Suprapubic skin (tissue), 4 donors: Measurements from ENCODE around the genes FYB1 and FBXO4.

DNA sequence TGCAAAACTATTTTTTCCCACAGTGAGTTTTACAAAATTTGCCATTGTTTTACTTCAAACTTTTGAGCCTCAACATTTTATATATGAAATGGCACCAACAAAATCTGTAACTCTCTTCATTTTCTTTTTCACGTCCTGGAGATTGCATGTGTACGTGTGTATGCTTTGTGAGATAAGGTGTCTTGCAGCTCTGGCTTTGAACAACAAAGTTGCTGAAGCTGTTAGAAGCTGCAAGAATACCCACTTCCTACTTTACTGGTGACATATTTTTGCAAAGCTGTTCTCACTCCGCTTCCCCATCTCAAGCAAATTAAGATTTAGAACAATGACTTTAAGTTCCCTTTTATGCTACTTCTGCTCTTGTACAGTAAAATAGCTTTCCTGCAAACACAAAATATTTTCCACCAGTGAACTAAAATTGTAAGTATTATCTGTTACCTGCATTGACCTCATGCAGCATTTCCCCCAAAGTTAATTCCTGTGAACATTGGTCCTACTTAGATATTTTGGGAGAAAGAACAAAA lies 41.7 kb downstream of the FYB1 start:
- PRO-cap: no peak
- RAMPAGE, long total RNA, 4 experiments: no peak in any of the 4 experiments

DNA sequence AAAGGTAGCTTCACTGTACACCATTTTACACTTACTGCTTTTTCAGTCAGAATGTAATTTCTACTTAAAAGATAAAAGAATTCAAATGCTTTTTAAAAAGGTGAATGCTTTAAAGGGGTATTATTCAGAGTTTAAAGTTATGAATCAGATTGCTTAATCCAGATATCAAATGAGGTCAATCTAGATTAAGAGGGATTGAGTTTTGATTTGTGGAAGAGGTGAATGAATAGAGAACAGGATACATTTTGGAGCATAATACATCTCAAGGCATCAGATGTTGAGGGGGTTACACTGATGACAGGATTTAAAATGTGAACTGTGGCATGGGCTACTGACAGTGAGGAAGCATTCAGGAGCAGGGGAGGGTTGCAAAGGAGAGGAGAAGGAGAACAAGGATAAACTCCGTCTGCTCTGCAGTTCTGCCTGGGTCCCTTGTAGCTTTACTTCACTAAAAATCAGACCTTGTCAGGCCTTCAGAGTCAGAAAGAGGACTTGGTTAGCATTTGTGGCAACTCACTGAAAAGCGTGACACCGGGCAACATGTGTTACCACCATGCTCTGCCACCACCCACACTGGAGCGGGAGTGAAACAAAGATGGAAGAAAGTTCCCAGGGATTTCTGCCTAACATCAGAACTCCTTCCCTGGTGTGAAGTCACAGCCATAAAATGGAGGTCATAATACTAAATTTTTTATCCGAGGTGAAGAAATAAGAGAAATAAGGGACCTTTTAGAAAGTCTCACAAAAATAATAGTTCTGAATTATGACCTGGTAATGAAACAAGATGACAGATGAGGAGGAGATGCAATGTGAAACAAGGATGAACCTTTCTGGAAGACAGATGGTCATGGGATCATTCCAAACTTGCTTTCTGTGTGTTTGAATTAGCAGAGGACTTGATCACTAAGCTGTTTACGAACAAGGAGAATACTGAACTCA lies 19.3 kb downstream of the FYB1 start:
- PRO-cap: no peak
- RAMPAGE, long total RNA, 4 experiments: no peak in any of the 4 experiments

GRCh38 chr5:39209600-39210541 lies 9.5 kb downstream of the FYB1 start:
- PRO-cap: no peak
- RAMPAGE, long total RNA, 4 experiments: no peak in any of the 4 experiments

DNA sequence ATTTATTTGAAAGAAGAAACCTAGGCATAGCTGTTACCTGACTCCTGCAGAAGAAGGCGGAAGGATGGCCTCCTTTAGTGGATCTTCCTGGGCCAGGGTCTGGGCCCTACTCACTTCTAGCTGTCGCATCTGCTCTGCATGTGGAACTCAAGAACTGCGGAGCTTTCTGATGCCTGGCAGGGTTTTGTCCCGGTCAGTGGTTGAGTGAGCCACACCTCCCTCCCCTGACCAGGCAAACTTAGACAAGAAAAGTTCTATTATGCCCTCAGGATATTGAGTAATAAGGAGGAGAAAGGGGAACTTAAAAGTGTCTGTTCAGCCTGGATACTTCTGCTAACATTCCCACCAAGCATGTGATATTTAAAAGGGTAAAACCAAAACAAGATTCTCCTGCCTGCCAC lies at the start of gene FYB1:
TSS of gene FYB1 (minus strand) at position 158 of the 401 bp plus-strand sequence.
- PRO-cap: no peak
- RAMPAGE, long total RNA, 4 experiments: start-site peak on the minus strand in 1 of 4 experiments, centred at position 156 of the sequence, 43 reads per replicate

DNA sequence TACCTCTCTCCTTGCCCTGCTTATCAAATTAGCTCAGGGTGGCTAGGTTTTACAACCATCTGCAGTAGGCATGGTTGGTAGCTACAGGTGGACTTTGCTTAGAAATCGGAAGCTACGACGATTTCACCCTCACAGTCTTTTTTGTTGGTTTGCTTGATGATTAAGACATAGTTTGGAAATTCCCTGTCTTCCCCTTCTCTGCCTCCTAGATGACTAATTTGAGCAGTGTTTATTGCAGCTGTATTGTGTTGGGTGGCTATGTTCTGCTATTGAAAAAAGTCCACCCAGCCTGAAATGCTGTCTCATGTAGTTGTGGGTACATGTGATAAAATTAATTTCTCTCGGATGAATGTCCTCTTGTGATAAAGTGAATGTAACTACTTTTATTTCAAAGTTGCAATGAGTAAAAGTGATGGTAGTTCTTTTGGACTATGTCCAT lies 37.2 kb upstream of the FYB1 start:
- PRO-cap: no peak
- RAMPAGE, long total RNA, 4 experiments: no peak in any of the 4 experiments

GRCh38 chr5:39370431-39371094 lies 6.3 kb upstream of the C9 start:
- PRO-cap: no peak
- RAMPAGE, long total RNA, 4 experiments: no peak in any of the 4 experiments

DNA sequence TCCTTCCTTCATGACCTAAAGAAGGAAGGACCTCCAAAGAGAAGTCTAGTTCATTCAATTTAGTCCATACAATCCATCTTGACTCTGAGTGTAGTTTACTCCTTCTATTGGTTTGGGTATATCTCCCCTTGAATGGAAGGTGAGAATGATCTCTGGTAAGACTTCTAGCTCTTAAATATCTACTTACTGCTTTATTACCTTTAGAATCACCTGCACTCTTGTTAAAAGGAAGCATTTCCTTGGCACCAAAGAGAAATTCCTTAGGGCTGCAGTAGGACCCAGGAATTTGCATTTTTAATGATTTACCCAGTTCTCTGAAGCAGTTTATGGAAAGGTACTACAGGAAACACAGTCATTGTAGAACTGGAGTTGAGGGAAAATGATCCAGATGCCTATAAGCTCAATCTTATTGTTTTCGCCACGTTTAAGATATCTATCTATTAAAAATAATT lies 9.4 kb upstream of the C9 start:
- PRO-cap: no peak
- RAMPAGE, long total RNA, 4 experiments: no peak in any of the 4 experiments

- PRO-cap: no peak
- RAMPAGE, long total RNA, 4 experiments: no peak in any of the 4 experiments
Measured at GRCh38 chr5:39519590-39520058, 94.8 kb upstream of the DAB2 start.

- PRO-cap: no peak
- RAMPAGE, long total RNA, 4 experiments: no peak in any of the 4 experiments
Measured at GRCh38 chr5:39760979-39761297, 336.2 kb upstream of the DAB2 start.

DNA sequence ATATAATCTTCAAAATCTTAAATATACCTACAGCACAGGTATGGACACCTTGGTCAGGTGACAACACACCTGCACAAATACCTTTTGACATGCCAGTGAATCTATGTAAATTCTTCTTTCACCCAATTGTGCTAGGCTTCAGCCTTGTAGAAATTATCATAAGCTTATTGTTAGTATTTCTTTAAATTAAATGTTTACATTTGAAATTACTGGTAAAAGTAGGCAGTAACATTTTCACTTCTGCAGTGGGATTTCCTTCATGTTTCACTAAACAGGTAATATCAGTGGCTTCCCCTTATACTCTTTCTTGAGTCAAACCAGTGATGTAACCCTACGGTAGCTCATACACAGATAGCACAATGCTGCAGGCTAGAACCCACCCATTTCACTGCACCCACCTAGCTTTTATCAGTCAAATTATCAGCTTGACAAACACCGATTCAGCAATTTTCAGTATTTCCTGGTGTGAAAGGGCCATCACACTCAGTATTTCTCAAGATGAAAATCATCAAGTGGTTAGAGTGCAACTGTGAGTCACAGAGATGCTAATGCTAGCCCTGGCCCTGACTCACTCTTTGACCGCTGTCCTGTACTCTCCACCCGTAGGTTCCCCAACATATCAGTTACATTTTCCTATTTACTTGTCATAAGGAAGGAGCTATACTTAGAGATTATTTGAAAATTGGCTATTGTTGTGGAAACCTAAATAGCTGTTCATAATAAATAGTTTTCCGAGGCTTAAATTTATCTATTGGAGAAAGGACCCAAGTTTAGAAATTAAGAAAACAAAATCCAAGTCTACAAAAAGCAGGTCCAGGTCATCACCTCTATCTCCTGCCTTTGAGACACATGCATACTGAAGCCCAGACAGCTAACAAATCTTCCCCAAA lies 242.2 kb upstream of the PTGER4 start:
- PRO-cap: no peak
- RAMPAGE, long total RNA, 4 experiments: no peak in any of the 4 experiments

DNA sequence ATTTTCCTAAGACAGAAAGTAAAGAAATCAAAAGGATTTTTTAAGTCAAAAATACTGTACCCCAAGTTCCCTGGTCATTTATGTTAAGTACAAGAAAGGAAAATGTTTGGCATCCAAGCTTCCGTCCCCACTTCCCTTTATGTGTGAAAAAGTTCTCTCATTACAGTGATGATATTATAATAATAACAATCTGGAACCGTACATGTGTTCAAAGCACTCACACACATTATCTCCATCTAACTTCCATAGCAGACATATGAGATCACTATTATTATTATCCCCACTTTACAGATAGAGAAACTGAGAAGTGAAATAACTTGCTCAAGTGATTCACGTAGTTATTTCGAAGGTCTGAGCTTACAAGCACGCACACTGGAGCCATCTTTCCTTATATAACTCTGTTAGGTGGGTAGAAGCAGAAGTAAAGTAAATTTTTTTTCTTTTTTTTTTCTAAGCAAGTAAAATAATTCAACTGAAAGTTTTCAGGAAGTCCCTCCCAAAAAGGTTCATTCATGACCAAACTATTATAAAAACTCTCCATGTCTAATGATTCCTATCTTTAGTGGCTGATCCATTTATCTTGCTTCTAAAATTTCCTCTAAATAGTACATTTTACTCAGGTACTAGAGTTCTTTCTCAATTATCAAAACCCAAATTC lies 62.9 kb upstream of the PTGER4 start:
- PRO-cap: no peak
- RAMPAGE, long total RNA, 4 experiments: no peak in any of the 4 experiments

GRCh38 chr5:40649413-40649818 lies 30.3 kb upstream of the PTGER4 start:
- PRO-cap: no peak
- RAMPAGE, long total RNA, 4 experiments: no peak in any of the 4 experiments

GRCh38 chr5:41826935-41827676 lies 43.1 kb downstream of the OXCT1 start:
- PRO-cap: no peak
- RAMPAGE, long total RNA, 4 experiments: no peak in any of the 4 experiments

- PRO-cap: bidirectional peak, plus-strand start at chr5:41925305, minus-strand start at chr5:41924989
- RAMPAGE, long total RNA, 4 experiments: start-site peak on the plus strand in 2 of 4 experiments, at chr5:41925282-41925302 at its widest, 32 to 90 reads per replicate
Measured at GRCh38 chr5:41924398-41925443, at the start of gene FBXO4. Gene FBXO4 (plus strand): TSS chr5:41925281.

GRCh38 chr5:41929532-41930081 lies 4.5 kb downstream of the FBXO4 start:
- PRO-cap: no peak
- RAMPAGE, long total RNA, 4 experiments: no peak in any of the 4 experiments

- PRO-cap: no peak
- RAMPAGE, long total RNA, 4 experiments: no peak in any of the 4 experiments
Measured at GRCh38 chr5:42518780-42519187, 95.5 kb downstream of the GHR start.

DNA sequence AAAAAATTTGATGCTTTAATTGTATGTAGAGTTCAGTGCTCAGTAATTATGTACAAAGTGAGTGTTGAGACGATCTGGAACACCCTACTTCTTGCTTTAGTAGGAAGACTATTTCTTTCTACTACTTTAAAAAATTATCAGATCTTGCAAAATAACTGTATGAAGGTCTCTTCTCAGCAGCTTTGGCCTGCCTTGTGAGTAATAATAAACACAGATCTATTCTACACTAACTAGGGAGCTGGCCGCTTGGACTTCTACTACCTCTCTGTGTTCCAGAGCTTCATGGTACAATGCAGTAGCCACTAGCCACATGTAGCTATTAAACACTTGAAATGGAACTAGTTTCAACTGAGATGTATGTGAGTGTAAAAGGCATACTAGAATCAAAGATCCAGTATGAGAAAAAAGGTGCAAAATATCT lies 131.1 kb downstream of the GHR start:
- PRO-cap: no peak
- RAMPAGE, long total RNA, 4 experiments: no peak in any of the 4 experiments

DNA sequence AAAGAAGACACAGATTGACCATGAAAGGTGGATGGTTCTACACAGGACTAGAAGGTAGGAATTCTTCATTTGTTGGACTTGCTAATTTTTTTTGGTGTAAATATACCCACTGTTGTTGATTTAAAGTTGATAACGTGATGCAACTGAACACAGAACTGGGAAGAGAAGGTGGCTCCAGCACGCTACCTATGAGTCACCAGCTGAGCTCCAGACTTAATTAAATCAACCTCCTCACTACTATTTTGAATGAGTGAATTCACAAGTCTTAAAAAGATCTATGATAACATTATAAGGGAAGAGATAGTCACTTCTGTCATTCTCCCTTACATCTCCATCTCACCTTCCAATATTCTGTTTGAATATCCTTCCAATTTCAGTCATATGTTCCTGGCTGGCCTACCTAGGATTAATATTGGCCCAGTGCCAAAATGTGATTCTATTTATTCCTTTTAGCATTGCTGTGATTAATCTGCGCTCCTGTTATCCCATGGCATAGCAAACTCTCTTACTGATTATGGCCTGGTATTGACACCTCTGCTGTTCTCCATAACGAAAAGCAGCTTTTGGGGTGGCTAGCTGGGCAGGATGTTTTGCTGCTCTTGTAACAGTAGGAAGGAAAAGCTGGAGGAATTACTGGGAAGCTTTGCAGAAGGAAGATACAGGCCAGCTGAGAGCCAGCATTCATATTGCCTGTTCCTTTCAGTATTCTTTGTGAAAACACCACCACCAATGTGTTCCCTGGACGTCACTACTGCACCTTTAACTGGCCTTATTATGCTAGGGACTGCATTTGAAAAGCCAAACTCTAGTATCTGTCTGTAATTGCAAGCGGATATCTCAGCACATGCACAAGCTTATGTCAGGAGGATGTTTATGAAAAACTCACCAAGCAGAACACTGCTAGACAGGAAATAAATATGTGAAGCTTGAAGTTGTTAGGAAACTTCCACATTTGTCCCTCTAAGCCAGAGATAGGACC lies 135.7 kb upstream of the CCDC152 start:
- PRO-cap: no peak
- RAMPAGE, long total RNA, 4 experiments: no peak in any of the 4 experiments

DNA sequence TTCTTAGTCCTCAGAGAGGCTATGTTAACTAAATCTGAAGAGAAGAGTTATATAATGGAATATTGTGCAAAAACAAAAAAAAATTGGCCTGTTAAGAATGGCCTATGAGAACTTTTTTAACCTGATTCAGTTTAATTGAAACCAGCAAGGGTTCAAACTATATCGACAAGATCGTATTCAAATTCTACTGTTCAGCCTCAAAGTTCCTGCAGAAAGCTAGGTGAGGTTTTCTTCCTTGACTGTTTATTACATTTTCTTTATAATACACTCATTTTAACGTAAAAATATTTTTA lies 13.0 kb downstream of the SELENOP start:
- PRO-cap: no peak
- RAMPAGE, long total RNA, 4 experiments: no peak in any of the 4 experiments

DNA sequence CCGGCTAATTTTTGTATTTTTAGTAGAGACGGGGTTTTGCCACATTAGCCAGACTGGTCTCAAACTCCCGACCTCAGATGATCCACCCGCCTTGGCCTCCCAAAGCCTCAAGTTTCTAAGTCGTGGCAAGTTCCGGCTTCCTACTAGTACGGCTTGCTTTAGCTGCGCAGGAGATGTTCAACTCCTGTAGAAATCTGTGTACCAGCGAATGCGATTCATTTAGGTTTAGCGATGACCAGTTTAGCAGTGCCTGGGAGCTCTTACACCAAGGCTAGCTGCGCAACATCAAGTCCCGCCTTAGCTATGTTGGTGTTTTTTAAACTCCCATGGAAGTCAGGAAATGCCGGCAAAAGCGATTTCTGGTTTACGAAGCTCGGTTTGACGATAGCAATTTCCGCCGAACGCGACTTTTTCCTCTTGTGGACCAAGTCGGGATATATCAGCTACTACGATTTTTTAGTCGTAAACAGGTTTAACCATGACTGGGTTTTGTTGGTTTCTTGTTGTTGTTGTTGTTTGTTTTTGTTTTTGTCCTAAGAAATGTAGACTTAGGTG lies 46.4 kb downstream of the ANXA2R start:
- PRO-cap: bidirectional peak, plus-strand start at position 349 of the sequence, minus-strand start at position 291 of the sequence
- RAMPAGE, long total RNA, 4 experiments: no peak in any of the 4 experiments